Metastatic Liver Carcinoma in the Lung (tissue), 2 donors: ENCODE measurements around a stretch of chr17.

- PRO-cap, 2 experiments: no peak in any of the 2 experiments
Measured at GRCh38 chr17:79977882-79978466, 57.7 kb downstream of the TBC1D16 start.

GRCh38 chr17:79989811-79990734 is 45.6 kb downstream of the TBC1D16 start:
- PRO-cap, 2 experiments: peak in 1 of 2 experiments; most common plus-strand start chr17:79990495 (in 1); most common minus-strand start chr17:79990252 (in 1)

DNA sequence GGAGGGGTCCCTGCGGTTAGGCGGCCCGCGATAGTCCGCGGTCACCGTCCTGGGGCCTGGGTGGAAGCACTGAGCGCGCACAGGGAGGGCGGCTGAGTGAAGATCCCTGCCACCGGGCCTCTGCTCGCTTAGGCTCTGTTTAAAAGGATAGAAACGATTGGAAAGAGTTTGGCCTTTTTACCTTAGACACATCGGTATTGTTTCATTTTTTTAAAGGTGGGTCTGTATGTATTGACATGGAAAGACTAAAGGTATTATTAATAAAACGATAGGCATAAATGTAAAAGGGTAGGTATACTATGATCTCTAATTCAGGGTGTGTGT is 715 bp downstream of the CCDC40 start:
- PRO-cap, 2 experiments: no peak in any of the 2 experiments

DNA sequence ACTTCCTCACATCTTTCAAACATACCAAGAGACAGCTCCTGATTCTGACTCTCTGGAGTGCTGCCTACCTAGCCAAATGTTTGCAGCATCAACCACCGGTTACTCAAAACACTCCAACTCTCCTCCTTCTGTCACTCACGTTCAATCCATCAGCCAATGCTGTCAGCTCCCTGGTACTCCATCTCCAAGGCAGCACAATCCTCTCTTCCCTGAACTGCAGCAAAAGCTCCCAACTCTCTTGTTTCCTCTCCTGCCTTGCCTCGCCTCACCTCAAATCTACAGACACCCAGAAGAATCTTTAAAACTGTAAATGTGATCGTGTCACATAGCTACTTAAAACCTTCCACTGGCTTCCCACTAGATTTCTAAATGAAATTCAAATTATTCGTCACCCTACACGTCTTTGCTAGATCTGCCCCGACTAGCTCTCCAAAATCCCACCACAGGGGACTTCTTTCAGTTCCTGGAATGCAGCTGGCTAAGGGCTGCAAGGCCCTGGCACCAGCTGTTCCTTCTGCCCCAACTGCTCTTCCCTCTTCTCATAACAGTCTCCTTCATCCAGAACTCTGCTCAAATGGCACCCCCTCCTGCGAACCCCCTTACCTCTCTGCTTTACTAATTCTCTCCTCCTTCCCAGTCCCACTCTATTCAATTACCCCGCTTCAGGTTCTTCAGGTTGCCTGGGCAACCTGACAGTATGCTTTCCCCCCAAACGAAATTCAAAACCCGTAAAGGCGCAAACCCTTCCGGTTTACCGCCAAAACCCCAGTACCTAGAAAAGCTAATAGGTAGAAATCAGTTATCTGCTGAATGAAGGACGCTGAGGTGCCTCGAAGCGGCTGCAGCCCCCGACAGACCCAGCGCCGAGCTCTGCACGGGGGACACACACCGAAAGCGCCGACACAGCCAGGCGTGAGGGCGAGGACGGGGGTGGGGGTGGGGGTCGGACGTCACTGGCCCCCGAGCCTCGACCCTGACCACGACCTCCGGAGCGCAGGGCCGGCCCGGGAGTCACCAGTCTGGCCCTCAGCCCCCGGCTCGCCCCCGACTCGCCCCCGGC is 892 bp downstream of the EIF4A3 start:
- PRO-cap, 2 experiments: peak in 1 of 2 experiments; most common plus-strand start position 798 of the sequence (in 1); most common minus-strand start position 533 of the sequence (in 1)

DNA sequence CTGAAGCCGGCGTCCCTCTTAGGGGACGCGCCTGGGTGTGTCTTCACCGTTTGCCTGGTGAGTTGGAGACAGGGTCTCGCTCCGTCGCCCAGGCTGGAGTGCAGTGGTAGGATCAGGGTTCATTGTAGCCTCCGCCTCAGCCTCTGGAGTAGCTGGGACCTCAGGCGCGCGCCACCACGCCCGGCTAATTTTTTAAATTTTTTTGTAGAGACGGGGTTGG is 697 bp upstream of the EIF4A3 start:
- PRO-cap, 2 experiments: no peak in any of the 2 experiments

- PRO-cap, 2 experiments: no peak in any of the 2 experiments
Measured at GRCh38 chr17:80202101-80202477, 18.0 kb downstream of the SGSH start.

GRCh38 chr17:80265110-80265881 is 4.6 kb downstream of the RNF213 start:
- PRO-cap, 2 experiments: no peak in any of the 2 experiments

GRCh38 chr17:80272871-80273607 is 12.4 kb downstream of the RNF213 start:
- PRO-cap, 2 experiments: no peak in any of the 2 experiments

- PRO-cap, 2 experiments: no peak in any of the 2 experiments
Measured at GRCh38 chr17:80283072-80283922, 22.6 kb downstream of the RNF213 start.

GRCh38 chr17:80413502-80414621 is 1.1 kb upstream of the ENDOV start:
- PRO-cap, 2 experiments: no peak in any of the 2 experiments

DNA sequence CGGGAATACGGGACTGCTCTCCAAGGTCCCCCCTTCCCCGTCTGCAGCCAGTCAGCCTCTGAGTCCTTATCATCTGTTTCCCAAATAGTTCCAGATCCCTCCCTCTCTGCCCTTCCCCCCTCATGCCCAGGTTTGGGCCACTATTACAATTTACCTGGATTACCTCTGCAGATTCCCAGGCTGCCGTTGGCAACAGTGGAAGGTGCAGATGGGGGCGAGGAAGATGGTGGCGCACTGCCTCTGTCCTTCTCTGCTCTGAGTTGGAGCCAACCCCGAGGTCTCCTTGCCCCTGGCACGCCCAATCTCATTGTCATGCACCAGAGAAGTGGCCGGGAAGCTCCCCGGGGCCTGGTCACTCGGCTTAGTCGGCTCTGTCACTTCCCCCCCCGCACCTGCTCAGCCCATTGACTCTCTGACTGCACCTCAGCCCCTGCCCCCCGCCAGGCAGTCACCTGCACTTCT is 18.3 kb upstream of the RPTOR start:
- PRO-cap, 2 experiments: no peak in any of the 2 experiments

GRCh38 chr17:80702998-80703645 is 158.5 kb downstream of the RPTOR start:
- PRO-cap, 2 experiments: no peak in any of the 2 experiments

GRCh38 chr17:80725978-80726198 is 181.2 kb downstream of the RPTOR start:
- PRO-cap, 2 experiments: no peak in any of the 2 experiments

DNA sequence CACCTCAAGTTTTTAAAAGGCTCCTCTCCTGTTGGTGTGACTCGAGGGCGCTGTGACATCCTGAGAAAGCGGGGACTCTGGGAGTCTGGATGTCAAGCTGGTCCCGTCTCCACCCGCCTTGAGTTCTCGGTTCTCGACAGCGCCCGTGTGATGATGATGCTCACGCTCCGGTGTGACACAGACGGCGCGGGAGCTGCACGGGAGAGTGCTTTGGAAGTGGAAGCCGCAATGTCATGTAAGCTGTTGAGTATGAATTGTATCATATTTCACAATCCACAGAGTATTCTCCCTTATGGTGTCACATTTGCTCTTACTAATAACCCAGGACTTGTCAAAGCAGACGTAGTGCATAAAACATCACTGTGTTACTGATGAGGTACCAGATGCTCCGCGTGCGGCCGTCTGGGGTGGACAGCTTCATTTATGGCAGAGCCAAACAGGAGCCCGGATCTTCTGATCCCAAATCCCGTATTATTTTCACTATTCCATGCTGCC is 217.5 kb upstream of the CHMP6 start:
- PRO-cap, 2 experiments: no peak in any of the 2 experiments

GRCh38 chr17:80785310-80785861 is 206.3 kb upstream of the CHMP6 start:
- PRO-cap, 2 experiments: peak in 1 of 2 experiments; most common minus-strand start chr17:80785494 (in 1)

GRCh38 chr17:80832878-80833662 is 158.6 kb upstream of the CHMP6 start:
- PRO-cap, 2 experiments: peak in 2 of 2 experiments; most common plus-strand start chr17:80833409 (in 2); most common minus-strand start chr17:80833205 (in 1)

DNA sequence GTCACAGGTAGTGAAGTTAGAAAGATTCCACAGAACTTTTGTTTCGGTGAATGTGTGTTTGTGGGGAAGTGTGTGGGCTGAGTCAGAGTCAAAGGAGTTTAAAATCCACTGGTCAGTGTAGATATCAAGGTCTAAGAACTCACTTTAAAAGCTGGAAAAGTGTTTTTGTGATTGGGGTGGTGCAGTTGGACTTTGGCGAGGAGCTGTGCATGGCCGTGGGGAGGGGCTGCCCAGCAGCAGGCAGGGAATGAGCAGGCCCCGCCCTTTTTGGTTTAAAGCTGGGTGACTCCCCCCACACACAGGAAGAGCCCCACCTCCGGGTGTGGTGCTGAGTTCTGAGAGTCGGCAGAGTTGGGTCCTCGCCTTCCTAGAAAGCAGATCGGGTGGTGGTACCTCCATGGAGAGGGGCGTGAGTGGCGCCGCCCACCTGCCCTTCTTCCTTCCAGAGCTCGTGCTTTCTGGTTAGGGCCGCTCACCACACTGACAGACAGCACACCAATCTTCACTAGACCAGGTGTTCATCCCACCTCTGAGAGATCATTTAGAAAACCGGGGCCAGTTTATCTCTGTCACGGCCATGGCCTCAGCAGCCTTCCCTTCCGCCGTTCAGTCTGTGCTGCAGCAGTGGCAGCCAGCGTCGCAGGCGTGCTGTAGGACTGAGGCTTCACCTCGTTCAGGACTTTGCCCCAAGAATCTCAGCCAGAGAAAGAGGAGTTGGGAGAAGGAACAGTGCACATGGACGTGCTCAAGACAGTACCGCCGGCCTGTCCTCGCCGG is 144.1 kb upstream of the CHMP6 start:
- PRO-cap, 2 experiments: no peak in any of the 2 experiments

GRCh38 chr17:80856414-80856995 is 135.1 kb upstream of the CHMP6 start:
- PRO-cap, 2 experiments: no peak in any of the 2 experiments

GRCh38 chr17:80876846-80877629 is 114.6 kb upstream of the CHMP6 start:
- PRO-cap, 2 experiments: no peak in any of the 2 experiments

- PRO-cap, 2 experiments: no peak in any of the 2 experiments
Measured at GRCh38 chr17:80891361-80892043, 100.1 kb upstream of the CHMP6 start.